NCI-H460 (cell line): ENCODE measurements around the gene DAGLB.

DNA sequence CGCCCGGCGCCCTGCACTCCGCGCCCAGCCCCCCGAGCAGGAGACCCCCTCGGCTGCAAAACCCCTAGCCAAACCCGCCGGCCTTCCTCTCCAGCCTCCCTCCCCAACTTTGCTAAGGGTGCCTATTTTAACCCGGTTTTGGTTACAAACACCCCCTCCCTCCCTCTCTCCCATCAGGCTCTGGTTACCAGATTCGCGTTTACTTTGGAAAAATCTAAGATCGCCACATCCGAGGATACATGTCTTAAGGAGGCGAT is 1.1 kb downstream of the TNRC18 start:
RAMPAGE:
- cytosol, long total RNA, result no peak
- long total RNA, result no peak
- nucleus, long total RNA, result no peak

DNA sequence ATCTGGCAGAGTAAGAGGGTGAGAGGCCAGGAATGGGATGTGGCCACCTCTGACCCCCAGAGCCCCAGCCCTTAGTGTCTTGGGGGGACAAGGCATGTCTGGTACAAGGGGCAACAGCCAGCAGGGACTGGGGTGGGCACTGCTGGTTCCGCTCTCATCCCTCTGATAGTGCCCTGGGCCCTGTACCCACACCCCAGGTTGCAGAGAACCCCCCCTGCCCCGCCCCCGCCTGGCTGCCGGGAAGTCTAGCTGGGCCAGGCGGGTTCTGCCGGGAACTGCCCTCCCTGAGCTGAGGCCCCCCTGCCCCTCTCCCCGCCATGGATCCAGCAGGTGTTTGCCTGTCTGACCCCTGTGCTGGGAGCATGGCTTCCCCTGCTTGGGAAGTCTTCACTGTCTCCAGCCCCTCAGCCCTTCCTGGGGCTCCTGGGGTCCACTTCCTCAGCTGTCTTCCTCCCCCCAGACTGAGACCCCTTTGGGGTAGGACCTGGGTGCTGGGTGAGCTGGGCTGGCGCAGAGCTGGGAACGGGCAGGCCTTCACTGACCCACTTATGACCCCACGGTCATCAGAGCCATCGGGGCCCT is 15.8 kb upstream of the TNRC18 start:
RAMPAGE:
- cytosol, long total RNA, result no peak
- long total RNA, result no peak
- nucleus, long total RNA, result no peak

DNA sequence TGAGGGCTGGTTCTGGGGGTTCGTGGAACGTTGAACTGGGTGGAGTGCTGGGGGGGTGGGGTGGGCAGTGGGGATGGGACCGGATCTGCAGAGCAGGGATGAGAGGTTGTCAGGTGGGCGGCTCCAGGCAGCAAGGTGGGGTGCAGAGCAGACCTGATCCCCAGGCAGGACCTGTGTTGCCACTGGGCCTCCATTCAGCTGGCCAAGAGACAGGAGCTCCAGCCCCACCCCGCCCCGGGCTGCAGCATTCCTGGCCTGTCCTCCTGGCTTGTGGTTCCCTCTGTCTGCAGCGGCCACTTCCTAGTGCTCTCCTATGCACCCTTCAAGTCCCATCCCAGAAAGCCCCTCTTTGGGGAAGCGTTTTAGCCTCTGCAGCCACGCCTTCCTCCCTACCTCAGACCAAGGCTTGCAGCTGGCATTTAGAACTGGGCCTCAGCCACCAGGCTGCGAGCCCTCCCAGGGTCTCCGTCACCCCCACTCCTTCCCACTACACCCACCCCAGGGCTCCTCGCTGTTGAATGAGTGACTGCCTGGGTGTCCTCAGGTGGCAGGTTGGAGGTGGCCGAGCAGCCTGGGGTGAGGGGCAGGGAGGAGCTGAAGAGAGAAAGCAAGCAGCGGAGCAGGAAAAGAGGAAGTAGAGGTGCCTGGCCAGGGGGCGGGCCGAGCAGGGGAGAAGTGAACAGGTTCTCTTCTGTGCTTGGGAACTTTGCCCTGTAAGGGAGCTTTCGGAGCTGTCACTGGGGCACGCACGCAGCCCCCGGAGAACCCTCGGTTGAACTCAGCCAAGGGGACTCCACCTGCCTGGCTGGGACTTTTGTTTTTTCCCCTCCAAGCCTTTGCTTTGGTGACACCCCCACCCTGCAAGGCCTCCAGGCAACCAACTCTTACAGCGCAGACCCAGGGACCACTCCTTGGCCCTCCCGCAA is 2.3 kb upstream of the ACTB start:
RAMPAGE:
- cytosol, long total RNA, result no peak
- long total RNA, result no peak
- nucleus, long total RNA, result no peak

RAMPAGE:
- cytosol, long total RNA, result no peak
- long total RNA, result no peak
- nucleus, long total RNA, result no peak
Measured at GRCh38 chr7:5595546-5596884, 3.4 kb downstream of the FSCN1 start.

DNA sequence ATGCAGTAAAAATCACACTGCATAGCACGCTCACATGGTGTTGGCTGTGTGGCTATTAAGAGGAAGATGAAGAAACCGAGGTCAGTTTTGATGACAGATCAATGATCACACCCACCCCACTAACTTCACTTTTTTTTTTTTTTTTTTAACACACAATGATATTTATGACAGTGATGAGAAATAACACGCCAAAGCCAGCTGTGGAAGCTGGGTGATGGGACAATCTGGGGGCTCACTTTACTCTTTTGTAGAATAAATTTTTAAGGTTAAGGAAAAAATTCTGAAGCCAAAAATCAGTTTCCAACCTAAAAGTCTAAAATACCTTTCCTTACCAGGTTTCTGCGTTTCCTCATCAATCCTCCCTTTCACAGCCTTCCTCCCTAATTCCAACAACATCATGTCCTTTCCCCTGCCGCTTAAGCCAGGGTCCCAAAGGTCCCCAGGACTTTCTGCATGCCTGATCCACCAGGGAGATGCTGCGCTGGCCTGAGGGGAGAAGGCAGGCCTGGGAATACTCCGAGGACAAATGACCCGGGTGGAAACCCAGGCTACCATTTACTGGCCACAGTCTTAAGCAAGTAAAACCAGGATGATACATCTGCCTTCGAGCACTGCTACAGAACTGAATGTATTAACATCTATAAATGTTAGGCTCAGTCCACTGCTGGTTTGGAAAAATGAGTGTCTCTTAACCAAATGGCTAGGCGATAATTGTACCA is 42.7 kb downstream of the FSCN1 start:
RAMPAGE:
- cytosol, long total RNA, result no peak
- long total RNA, result no peak
- nucleus, long total RNA, result no peak

DNA sequence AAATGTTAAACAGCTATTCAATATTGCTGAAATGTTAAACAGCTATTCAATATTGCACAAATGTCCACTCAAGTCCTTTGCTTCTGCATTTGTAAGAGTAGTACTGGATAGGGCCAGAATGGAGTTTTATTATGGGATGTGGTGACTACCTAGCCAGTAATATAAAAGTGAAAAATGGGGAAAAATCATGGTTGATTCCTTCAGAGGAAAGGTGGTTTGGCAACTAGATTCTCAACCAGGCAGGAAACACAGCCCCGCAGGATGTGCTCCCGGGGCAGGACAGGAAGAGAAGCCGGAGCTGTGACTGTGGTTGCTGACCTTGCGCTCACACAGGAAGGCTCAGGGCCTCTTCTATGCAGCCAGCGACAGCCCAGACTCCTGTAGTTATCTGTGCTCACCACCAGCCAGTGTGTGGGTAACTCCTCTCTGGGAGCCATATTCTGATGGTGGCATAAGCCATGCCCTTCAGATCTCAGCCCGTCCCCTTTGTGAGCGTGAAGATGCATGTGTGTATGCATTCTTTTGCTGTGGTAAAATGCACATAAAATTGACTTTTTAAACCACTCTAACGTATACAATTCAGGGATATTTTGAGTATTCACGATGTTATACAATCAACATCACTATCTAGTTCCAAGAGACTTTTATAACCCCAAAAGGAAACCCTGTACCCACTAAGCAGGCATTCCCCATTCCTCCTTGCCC is 50.7 kb downstream of the FSCN1 start:
RAMPAGE:
- cytosol, long total RNA, result no peak
- long total RNA, result no peak
- nucleus, long total RNA, result no peak

DNA sequence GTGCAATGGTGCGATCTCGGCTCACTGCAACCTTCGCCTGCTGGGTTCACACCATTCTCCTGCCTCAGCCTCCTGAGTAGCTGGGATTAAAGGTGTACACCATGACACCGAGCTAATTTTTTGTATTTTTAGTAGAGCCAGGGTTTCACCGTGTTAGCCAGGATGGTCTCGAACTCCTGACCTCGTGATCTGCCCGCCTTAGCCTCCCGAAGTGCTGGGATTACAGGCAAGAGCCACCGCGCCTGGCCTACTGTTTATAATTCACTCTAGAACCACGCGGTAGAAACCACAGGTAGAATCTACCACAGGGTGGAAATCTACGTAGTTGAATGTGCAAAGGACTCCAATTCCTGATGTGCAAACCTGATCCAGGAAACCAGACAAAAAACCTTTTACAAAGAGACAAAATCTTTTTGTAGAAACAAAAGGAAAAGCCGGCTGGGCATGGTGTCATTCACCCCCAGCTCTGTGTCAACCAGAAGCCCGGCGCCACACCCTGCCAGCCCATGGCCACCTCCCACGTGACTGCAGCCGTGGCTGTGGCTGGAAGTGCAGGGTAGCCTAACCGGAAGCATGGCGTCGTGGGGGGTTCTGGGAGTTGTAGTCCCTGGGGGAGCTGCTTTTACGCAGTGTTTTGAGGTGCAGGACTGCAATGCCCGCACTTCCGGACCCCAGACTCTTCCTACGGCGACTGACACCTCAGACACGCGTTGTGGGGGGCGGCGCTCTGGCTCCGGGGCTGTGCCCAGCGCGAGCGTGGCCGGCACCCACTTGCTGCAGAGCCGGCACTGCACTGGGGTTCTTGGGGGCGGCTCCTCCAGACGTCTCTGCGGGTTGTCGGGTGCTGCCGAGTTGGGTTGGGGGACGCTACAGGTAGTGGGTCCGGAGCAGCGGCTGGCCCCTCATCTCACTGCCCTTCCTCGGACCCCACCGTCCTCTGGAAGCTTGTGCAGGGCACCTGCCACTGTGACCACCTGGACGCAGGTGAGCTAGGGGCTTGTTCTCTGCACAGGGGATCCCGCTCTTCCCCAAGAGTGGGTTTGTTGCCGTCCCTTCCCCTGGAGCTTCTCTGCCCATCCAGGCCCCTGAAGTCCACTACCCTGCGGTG is 41.4 kb upstream of the RNF216 start:
RAMPAGE:
- cytosol, long total RNA, result no peak
- long total RNA, result no peak
- nucleus, long total RNA, result start-site peak on the plus strand centred at position 660 of the sequence, 101 bp wide, 14 and 6 reads in 2 replicates

GRCh38 chr7:6012372-6013216 is 3.5 kb downstream of the AIMP2 start:
RAMPAGE:
- cytosol, long total RNA, result no peak
- long total RNA, result no peak
- nucleus, long total RNA, result no peak

GRCh38 chr7:6228185-6228820 is 44.1 kb downstream of the CYTH3 start:
RAMPAGE:
- cytosol, long total RNA, result no peak
- long total RNA, result no peak
- nucleus, long total RNA, result no peak

DNA sequence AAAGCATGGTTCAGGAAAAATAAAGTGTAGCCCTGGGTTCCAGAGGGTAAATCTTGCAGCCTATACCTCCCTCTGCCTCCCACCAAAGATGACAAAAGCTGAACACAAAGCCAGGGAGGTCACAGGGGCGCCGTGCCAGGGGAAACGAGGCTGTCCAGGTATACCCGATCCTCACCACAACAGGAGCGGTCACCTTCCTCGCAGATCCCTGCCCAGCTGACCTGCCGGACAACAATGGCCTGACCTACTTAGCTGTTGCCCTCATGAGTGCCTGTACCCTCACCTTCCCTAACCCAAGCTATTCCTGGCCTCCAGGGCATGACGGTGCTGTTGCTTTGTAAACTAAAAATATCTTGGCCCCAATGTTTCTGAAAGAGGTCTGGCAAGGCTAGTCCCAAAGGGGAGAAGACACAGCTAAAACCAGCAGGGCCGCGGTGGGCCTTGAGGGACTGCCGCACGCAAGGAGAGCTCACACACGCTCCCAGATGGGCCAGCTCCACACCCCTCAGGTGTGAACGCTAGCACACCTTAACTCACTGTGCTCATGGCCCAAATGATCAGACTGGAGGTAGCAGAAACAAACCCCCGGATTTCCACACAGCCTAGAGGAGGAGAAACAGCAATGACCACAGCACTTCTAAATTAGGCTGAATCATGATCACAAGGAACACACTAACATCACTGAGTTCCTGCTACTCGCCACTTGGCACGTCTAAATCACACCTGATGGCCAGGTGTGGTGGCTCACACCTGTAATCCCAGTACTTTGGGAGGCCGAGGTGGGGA is 10.1 kb downstream of the FAM220A start:
RAMPAGE:
- cytosol, long total RNA, result no peak
- long total RNA, result no peak
- nucleus, long total RNA, result no peak

DNA sequence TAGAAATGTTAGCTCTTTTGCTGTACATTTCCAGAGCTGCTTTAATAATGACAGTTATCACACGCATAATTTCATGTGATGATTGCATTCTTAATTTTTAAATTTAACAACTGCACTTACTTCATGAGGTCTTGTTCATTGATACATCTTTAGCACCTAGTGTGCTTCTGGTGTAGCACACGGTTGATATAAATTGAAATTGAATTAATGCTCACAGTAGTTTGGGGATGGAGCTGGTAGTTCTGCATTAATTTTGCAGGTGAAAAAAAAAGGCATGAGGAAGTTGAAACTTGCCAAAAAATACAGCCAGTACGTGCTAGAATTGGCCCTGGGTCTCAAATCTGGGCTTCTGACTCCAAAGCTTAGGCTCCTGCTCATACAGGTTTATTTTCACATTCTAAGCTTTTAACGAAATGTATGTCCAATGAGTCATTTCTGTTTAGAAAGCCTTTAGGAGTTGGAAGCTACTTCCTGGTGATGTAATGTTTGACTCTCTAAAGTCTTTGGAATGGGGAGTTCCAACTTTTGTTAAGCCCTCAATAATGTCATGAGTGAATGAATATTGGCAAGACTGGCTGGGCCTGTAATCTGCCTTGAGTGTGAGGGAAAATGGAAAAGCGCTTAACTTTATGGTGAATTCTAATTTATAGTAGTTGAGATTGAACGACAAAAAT is 10.9 kb downstream of the RAC1 start:
RAMPAGE:
- cytosol, long total RNA, result no peak
- long total RNA, result no peak
- nucleus, long total RNA, result no peak

RAMPAGE:
- cytosol, long total RNA, result no peak
- long total RNA, result no peak
- nucleus, long total RNA, result no peak
Measured at GRCh38 chr7:6446982-6448116, at the start of gene DAGLB. Gene DAGLB, minus strand, starts transcription at chr7:6447954.

DNA sequence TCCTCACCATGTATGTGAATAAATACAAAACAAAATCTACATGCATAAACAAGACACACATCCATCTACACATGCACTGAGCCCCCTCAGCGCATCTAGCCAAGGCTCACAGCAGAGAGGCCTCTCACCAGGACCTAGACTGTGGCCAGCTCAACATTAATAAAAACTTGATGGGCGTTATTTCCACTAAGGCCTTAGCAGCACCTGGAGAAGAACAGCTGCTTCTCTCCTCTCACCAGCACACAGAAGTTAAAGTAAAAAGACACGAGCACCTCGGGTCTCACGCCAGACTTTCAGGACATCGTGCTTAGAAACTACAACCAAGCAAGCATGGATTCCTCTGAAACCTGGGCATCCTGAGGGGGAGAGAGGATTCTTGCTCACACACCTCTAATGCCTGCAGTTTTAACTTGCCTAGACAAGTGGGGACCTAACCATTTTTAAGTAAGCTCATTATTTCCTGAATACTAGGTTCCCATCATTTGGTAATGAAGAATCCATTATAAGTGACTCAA is 11.8 kb downstream of the KDELR2 start:
RAMPAGE:
- cytosol, long total RNA, result no peak
- long total RNA, result no peak
- nucleus, long total RNA, result no peak

DNA sequence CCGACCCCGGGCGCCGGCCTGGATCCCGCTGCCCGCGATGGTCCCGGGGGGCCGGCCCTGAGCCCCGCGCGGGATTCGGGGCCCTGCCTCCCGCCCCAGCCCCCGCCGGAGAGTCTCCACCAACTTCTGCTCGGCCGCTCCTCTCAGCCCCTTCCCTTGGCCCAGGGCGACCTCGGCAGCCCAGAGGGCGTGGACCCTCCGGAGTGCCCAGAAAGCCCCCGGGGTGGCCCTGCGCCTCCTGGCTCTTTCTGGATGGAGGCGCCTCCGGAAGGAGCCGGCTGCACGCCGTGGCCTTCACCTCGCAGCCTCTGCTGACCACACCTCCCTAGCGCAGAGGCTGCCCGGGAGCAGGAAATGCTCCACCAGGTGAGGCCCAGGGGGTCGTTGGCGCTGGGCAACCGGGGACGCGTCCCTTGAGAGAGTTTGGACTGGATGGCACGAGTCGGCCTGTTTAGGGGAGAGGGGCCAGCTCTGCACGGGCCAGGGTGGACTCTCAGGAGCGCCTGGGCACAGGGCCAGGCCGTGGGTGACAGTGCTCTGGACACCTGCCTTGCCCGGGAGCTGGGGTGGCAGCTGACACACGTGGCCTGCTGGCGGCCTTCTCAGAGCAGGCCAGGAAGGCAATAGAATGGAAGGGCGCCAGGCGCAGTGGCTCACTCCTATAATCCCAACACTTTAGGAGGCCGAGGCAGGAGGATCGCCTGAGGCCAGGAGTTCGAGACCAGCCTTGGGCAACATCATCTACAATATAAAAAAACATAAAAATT is 594 bp downstream of the ZNF853 start:
RAMPAGE:
- cytosol, long total RNA, result no peak
- long total RNA, result no peak
- nucleus, long total RNA, result no peak

RAMPAGE:
- cytosol, long total RNA, result no peak
- long total RNA, result no peak
- nucleus, long total RNA, result no peak
Measured at GRCh38 chr7:6641813-6642121, 4.6 kb downstream of the ZNF316 start.

DNA sequence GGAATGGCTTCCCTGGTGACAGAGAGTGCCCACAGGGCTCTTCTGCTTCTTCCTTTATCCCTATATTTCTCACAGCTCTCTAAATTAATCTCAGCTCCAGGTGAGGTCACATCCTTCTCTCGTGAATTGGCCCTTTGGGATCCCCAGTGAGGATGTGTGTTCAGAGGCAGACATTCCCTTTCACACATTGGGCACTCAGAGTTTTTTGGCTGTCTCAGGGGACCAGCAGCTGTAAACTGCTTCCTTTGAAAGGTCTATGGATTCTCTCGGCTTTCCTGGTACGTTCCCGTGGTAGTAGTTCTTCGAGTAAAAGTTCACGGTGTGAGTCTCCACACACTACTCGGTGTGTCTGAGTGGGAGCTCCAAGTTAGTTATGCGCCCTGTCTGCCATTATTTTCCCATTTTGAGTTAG is 19.6 kb downstream of the C1GALT1 start:
RAMPAGE:
- cytosol, long total RNA, result no peak
- long total RNA, result no peak
- nucleus, long total RNA, result no peak

DNA sequence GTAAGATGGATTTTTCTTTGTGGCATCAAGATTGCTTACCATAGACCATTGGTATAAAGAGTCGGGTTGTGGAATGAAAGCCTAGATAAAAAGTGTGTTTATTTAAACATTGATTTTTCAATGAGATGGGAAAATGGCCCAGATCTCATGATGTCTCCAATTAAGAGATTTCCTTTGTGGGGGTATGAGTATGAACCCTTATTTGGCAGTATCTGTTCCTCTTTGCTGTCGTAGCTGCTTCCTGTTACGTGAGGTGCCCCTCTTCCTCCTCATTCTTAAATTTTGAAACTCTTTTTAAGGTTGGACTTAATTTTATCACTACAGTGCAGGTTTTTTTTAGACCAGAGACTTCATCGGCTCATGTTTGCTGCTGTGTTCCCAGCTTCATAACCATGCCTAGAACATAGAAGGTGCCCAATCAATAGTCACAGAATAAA is 2.3 kb downstream of the MIOS start:
RAMPAGE:
- cytosol, long total RNA, result no peak
- long total RNA, result no peak
- nucleus, long total RNA, result no peak

DNA sequence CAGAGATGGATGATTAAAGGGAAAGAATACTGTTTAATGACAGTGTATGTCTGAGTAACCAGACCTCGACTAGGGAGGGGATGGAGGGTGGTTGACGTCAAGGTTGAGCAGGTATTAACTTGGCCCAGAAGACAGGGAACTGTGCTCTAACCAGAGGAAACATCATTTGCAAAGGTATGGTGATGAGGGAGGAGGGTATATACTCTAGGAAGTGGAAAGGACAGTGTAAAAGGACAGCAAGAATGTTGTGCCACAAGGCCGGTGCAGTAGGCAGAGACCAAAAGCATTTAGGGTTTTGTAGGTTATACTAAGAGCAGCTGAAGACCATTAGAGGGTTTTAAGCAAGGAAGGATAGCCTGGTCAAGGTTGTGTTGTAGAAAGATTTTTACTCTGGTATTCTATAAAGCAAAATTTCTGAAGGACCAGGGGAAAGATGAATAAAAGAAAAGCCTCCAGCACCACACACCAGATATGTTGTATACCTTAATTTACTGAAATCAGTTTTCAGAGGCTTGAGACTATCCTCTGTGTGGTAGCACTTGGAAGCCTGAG is 3.1 kb downstream of the MIOS start:
RAMPAGE:
- cytosol, long total RNA, result no peak
- long total RNA, result no peak
- nucleus, long total RNA, result no peak

GRCh38 chr7:7639805-7640268 is 715 bp upstream of the UMAD1 start:
RAMPAGE:
- cytosol, long total RNA, result no peak
- long total RNA, result no peak
- nucleus, long total RNA, result no peak

DNA sequence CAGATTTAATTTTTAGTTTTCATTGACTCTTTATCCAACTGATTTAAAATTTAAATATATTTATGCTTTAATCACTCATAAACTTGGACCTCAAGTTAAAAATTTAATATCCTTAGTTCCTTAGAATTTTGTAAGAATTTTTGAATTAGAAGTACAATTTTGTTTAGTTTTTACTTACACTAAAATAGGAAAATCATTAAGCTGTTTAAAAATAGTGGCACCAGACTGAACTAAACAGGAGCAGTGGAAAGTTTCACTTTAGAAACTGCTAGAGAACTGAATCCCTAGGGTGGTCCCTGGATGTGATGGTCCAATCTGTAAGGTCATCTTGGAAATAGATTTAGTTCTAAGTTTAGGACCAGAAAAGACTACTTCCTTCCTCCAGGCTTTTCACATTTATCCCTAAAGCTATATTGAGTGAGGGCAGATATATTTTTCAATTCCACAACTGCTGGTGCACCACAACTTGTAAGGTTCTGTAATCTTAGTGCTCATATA is 19.1 kb downstream of the RPA3 start:
RAMPAGE:
- cytosol, long total RNA, result no peak
- long total RNA, result no peak
- nucleus, long total RNA, result no peak